Thoracic aorta endothelial cell (primary cell): ENCODE data around the genes SETD4 and CHAF1B.

DNA sequence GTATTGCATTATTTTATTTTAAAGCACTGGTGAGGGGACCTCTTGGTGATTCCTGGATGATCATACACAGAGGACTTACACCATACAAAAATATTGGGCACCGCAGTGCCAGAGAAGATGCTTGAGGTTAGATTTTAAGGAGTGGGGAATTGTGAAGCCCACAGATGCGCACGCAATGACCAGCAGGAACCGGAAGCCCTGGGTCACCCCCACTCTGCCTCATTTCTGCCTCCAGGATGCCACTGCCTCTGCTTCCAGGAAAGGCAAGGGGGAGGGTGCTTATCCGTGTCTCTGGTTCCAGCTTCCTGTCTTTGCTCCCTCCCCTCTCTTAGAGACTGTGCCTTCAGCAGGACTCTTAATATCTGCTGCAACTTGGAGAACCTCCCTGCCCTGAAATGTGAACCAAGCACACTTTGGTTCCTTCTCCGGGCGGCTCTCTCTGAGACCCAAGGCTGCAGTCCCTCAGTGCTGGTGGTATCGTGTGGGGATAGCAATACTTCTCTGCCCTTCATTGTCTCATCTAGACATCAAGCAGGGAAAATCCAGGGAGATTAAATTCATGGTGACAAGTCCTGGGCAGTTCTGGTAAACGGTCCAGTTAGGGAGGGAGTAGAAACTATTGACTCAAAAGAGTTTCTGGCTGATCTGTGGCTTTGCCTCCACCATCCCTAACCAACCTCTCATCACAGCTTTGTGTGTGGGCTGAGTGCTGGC is 48.3 kb downstream of the CLIC6 start:
- CAGE, long polyA plus RNA, result no peak

DNA sequence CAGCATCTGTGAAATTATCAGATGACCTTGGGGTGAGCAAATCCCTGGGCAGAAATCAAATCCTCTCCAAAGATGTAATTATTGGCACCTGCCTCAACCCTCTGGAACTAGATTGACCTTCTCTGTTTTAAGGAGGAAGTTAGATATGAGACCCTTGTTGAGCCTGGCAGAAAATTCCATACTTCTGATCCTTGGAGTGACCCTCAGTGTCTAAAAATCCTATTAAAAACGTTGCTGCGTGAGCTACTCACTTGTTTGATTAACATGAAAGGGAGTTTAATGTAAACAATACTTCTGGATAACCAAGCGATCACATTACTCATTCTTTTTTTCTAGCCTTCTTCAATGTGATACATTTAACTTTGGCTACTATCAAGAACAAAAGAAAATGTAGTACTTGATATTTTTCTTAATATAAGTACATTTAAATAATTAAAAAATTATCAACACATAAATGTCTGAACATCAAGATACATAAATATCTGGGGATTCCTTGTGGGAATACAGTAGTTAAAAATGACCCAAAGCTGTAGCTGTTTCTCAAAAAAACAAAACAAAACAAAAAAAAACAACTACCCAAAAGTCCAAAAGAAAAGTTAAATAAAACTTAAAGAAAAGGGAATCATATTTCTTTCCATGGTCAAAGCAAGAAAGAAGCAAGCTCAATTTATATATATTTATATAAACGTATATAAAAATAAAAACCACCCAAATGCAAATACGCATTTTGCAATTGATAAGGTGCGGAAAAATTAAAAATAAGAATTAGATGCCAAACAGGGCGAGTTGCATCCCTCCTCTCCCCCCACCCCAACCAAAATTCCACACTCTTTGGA is 122.3 kb downstream of the CLIC6 start:
- CAGE, long polyA plus RNA, result no peak

DNA sequence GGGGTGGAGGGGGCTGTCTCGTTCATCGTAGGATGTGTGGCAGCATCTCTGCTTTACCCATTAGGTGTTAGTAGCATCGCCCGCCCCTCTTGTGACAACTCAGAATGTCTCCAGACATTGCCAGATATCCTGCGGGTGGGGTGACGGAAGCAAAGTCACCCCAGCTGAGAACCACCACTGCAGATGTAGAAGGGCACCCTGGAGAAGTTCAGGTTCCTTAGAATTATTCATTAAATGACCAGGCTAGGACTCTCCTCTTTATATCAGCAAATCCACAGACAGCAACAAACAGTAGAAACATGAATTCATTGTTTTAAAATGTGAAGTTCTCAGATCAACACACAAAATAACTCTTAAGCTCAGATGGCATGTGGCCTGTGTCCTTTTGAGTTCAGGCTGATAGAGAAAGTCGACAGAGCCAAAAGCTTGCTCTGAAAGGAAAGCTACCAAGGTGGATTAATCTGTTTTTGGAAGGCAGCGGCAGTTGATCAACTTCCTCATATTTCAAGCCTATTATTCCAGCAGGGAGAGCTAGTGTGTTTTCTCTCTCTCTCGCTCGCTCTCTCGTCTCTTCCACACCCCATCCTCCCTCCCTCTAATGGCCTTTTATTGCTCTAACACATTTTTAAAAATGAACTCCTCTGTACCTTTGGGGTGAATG is 126.1 kb downstream of the CLIC6 start:
- CAGE, long polyA plus RNA, result no peak

DNA sequence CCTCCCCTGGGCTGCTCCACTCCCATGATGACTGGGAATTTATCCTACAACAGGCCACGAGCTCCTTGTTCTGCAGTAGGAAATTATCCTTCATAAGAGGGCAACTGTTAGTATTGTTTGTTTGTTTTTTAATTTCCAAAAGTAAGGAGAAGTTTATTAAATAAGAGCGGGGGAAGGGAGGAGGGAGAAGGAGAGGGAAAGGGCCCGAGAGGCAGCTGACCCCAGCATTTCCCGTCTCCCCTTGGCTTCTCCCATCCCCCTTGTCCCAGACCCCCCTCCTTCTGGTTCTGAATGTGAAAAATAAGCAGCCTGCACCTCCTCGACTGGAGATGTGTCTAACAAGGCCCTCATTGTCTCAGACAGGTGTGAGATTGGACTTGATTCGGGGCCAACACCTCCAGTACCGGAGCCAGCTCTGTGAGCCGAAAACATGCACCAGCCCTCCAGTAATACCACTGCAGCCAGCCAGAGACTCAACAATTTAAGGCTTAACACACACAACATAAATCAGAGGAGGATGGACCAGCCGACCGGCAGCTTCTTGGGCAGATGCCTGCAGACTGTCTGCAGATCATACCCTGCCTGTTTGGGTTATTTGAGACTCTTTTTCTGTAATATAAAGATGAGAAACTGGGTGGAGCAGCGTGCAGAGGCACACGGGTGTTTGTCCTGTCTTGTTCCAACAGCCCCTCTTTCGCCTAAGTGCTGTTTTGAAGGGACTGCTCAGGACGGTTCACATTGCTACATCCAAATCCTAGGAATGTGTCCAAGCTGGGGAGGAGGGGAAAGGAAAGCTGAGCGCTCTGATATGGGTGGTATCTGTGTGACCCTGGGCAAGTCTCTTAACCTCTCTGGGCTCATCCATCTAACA is 149.6 kb downstream of the CLIC6 start:
- CAGE, long polyA plus RNA, result no peak

DNA sequence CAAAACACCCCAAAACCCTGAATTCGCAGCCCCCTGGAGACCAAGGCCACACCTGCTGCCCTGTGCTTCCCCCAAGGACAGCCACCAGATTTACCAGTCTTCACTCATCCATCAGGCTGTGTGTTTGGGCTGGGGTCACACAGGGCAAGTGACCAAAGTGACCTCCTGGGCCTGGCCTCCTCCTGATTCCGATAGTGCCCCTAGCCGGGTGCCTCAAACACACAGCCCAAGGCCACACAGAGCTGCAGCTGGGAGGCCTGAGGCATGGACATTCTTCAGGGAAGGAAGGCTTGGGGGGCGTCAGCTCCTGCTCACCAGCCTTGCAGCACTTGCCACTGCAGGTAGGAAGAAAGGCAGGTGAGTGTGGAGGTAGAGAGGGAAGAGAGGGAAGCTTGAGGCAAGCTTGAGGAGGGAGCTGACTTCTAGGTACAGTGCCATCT is 181.3 kb downstream of the RUNX1 start:
- CAGE, long polyA plus RNA, result no peak

GRCh38 chr21:35021840-35022489 is 27.1 kb downstream of the RUNX1 start:
- CAGE, long polyA plus RNA, result no peak

DNA sequence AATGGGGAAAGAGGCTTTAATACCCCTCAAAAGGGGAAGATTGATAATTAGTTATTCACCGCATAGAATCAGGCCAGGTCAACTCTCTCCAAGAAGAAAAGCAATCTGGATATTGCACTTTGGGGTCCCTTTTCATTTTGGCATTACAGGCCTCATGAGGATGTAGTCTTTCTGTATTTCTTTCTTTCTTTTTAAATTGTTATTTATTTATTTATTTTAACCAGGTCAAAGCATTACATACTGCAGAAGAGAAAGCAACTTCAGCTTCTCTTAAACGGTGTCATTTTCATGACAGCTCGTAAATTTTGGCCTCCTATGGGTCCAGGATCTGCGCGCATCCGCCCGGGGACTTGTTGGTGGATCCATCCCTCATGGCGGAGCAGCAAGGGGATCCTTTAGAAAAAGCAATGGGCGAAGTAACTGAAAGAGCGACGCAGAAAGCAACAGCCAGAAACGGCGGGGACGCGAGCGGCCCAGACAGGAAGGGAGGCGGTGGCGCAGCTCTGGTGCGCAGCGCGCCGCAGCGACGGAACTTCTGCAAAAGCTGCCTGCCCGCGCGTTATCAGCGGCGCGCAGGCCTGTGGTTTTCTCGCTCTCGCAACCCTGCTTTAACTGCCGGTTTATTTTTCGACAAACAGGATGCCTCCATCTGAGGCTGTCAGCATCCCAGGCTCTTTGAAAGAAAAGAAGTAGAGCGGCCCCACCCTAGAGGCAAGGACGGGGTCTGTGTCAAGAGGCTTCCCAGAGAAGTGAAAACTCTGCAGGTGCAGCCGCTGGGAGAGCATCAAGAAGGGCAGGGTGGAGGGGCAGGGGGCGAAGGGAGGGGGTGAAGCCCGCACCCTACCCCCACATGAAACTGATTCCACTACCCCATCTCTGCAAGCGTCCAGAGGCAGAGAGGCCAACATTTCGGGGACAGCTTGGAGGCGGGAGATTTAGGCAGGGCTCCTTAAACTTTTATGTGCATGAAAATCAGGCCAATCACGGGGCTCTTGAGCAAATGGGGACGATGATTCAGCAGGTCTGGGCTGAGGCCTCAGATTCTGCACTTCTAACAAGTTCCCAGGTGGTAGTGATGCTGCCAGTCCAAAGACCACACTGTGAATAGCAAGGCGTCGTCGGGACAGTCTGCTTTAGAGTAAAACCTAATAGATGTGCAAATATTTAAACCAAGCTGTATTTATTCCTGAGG is 22.4 kb downstream of the RUNX1 start:
- CAGE, long polyA plus RNA, result no peak

GRCh38 chr21:35045376-35046098 is 3.6 kb downstream of the RUNX1 start:
- CAGE, long polyA plus RNA, result no peak

- CAGE, long polyA plus RNA, result no peak
These were observed 178.1 kb upstream of the RUNX1 start for GRCh38 chr21:35227116-35227773.

DNA sequence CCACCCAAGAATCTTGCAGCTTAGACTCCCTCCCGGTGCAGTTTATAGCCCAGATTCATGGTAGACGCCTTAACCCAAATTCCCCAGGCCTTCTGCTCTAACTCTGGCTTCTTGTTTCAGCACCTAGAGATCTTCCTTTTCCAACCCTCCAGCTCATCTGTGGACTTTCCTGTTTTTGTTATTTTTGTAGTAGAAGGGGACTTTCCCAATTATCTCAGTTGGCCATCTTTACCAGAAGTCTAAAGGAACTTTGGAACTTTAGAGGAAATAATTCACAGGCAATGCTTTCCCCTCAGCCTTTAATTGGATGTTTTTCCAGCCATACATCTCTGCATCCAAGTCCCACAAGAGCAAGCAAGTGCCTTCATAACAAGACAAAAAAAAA is 377.5 kb downstream of the SETD4 start:
- CAGE, long polyA plus RNA, result no peak

GRCh38 chr21:36060163-36061300 is at the start of gene SETD4:
Gene SETD4 (minus strand): TSS chr21:36060526.
- CAGE, long polyA plus RNA, result no peak

GRCh38 chr21:36072387-36072780 is 2.6 kb downstream of the CBR1 start:
- CAGE, long polyA plus RNA, result no peak

- CAGE, long polyA plus RNA, result no peak
These were observed 473 bp upstream of the DOP1B start for GRCh38 chr21:36155976-36156726.

GRCh38 chr21:36173810-36174166 is 17.2 kb downstream of the DOP1B start:
- CAGE, long polyA plus RNA, result no peak

DNA sequence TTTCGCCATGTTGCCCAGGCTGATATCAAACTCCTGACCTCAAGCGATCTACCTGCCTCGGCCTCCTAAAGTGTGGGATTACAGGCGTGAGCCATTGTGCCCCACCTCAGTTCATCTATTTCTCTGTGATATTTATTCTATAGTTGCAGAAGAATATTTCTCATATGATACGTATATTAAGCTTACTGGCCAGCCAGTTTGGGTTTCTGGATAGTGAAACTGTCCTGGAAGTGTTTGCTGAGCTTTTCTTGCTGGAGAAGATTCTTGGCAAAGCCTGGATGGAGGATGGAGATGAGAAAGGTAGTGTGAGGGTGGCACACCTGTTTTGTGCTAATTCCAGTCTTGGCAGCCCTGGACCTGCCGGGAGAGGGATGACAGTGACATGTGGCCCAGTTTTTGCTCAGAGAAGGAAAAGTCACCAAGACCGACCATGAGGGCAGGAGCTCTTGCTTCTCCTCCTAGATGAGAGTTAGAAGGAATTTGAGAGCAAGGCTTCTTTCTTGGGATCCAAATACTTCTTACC is 34.0 kb downstream of the DOP1B start:
- CAGE, long polyA plus RNA, result no peak

DNA sequence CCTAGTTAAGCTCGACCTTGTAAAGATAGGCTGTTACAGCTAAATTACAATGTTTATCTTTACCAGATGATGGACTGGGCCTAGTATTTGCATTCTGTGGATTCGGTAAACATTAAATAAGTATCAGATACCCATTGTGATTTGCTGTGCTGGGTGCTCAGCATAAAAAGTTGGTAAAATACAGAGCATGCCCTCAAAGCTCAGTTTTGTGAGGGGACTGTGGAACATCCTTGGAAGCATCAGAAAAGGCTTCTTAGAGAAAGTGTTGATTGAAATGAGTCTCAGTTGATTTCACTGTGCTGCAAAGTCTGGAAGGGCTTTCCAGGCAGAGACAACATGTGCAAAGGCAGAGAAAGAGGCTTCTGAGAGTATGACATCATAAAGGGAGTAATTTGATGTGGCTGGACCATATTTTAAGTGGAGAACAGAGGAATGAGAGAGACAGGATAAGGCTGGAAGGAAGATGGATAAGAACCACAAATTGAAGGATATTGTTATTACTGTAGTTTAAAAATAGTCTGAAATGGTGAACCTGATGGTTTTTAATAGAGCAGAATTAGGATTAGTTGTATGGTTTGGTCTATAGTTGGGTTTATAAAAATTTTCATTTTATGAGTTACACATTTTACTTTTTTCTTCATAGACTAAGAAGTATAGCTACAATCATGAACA is 27.6 kb downstream of the MORC3 start:
- CAGE, long polyA plus RNA, result no peak

DNA sequence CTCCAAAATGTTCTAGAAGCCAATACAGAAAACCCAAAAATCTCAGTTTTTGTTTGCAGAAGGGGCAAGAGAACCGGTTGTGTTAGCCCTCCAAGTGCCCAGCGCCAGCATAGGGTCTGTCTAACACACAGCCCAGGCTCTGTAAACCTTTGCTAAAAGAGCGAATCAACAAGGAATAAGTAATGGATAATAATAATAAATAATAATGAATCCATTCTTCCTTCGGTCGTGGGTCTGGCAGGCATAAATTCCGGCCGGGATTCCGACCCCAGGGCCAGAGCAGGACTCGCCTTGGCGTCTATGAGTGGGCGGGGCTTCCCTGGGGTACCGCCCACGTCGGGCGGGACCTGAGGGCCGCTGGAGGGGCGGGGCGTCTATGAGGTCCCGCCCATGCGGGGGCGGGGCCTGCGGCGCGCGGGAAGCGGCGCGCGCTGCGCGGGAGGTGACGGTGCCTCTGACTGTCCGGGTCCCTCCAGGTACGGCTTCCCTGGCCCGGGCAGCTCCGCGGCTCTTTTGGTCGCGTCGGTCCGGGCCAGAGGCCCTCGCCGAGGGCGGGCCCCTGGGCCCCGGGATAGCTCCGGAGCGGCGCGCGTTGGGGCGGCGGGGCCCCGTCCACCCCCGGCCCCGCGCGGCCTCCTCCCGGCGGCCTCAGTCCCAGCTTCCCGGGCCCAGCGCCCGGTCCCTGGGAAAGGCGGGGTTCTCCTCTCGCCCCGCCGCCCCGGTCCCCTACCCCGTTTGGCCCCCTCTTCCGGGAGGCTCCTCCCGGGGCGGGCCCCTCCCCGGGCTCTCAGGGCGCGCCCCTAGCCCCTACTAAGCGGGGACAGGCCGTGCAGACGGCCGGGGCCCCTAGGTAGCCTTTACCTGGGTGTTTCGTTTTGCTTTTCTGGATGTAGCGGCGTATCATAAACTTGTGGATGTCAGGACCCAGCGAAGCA is at the start of gene CHAF1B:
CHAF1B (plus strand) TSS at position 417 of the 935 bp plus-strand sequence.
- CAGE, long polyA plus RNA, result no peak

DNA sequence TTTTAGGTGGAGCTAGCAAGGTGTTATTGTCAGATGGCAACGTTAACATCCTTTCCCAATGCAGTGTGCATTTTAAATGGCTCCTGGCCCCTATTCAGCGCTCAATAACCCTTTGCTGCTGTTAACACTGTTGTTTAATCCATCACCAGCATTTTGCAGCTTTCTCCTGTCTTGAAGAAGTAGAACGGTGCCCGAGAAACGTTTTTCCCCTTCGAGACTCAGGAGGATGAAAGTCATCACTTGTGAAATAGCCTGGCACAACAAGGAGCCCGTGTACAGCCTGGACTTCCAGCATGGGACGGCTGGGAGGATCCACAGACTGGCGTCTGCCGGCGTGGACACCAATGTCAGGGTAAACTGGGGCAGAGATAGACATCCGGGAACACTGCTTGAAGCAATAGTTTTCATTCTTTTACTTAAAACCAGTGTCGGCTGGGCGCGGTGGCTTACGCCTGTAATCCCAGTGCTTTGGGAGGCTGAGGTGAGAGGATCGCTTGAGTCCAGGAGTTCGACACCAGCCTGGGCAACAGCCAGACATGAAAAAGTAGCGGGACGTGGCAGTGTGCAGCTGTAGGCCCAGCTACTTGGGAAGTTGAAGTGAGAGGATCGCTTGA is 826 bp downstream of the CHAF1B start:
- CAGE, long polyA plus RNA, result no peak

DNA sequence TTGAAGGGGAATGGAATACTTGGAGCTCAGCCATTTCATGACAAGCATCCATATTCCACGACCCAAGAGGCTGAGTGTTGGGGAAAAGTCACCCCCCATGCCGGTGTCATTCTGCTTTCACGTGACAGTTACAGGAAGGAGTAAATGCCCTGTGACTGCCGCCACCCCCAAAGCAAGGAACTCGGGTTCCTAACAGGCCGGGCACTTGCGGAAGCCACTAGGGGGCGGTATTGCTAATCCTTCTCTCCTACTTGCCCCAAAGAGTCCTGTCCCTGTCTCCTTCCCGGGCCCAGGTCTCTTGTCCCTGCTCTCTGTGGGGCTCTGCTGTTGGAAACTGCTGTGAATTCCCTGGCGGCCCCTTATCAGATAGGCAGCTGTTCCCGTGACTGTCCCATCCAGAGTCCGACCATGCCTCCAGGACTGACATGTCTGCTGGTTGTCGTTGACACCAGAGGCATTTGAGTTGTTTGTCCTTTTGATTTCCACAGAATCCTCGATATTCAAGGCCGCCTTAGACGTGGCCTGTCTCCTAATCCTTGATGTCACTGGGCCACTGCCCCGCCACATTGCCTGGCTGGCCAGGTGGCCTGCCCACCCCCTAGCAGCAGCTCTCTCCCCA is 37.1 kb downstream of the CHAF1B start:
- CAGE, long polyA plus RNA, result no peak

DNA sequence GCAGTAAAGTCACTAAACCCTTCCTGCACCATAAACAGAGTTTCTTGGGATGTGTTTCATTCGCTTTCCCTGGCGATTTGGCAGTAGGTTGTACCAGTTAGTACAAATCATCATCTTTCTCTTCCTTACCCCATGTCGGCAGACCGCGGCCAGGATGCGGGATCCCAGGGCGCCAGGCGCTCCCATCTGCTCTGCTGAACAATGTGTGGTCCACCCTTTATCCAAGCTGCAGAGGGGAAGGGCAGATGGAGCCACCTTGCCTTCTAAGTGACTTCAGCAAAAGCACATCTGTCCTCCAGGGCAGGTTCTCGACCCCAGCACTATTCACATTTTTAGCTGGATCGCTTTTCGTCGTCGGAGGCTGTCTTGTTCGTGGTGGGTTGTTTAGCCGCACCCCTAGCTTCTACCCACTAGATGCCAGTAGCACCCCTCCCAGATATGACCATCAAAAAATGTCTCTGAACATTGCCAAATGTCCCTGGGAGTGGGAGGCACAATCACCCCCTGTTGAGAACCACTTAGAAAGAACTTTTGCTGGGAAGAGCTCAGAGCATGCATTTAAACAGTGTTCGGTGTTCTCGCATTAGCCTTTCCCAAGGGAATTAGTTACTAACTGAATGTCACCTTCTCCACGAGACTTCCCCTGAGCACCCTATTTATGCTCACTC is 58.1 kb upstream of the SIM2 start:
- CAGE, long polyA plus RNA, result no peak